Hepatocyte (in vitro differentiated cells and primary cell): ENCODE measurements around the genes CHID1 and TNNI2.

DNA sequence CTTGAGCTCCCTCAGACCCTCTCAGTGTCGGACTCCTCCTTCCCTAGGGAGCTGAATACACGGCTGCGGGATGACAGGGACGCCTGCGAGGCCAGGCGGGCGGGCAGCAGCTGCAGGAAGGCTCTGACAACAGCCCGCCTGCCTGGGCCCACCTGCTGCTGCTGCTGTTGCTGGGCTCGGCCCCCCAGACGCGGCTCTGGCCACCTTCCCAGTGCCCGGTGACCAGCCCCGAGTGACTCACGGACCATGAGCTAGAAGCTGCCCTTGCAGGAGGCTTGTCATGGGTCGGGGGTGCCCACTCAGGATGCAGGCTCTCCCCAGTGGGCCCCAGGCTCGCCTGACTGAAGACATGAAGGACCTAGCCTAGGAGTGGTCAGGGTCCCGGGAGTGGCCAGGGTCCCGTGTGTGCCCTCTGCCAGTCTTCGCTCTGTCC is 1.2 kb upstream of the CD151 start:
- RAMPAGE, long total RNA: no peak
- RRBS: no CpG with 5 or more reads among the region's 19 CpGs

GRCh38 chr11:849223-850119 is 6.8 kb downstream of the TSPAN4 start:
- RAMPAGE, long total RNA: no peak
- RRBS: 6% methylated on average over 72 of the region's 113 CpGs

DNA sequence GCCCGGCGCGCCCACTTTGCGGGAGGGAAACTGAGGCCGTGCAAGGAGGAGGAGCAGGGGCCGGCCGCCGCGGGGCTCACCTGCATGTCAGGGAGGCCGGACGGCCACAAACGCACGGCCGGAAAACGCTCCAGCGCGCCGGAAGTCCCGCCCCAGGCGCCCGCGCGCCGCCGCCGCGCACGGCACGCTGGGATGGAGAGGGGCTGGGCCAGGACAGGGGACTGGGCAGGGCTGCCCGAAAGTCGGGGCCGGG is at the start of gene CHID1:
CHID1 (minus strand) TSS at position 116 of the 253 bp plus-strand sequence.
- RAMPAGE, long total RNA: no peak
- RRBS: under 1% methylated on average over 20 of the region's 32 CpGs

DNA sequence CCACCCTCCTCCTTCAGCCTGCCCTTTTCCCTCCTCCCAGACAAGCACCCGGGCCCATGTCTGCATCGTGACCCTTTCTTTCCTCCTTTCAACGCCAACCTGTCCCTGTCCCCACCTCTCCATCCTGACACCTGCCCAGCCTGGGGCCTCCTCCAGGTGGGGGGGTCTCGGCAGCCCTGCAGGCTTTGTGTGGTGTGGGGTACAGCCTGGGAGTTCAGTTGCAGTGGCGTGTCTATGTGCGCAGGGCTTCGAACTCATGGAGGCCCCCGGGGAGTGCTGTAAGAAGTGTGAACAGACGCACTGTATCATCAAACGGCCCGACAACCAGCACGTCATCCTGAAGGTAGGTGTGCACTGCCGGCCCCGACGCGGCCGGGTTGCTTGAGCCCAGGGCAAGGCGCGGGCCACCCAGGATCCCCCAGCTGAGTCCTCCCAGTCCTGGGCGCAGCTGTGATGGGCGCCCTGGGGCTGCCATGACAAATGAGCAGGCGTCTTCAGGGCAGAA is 49.4 kb upstream of the MUC5AC start:
- RAMPAGE, long total RNA: no peak
- RRBS: 75% methylated on average over 4 of the region's 22 CpGs

DNA sequence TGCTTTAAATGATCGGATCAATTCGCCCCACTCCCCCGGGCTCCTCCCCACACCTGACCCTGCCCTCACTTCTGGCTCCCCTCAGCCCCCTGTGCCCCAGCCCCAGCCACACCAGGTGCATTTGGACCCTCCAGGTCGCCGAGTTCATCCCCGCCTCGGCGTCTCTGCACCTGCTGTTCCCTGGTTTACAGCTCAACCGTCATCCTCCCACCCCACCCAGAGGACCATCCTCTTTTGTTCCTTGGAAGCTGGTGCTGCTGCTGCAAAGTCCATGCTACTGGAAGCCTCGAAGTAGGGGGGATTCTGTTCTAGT is 4.6 kb upstream of the MUC5B start:
- RAMPAGE, long total RNA: no peak
- RRBS: no CpG with 5 or more reads among the region's 10 CpGs

- RAMPAGE, long total RNA: no peak
- RRBS: 81% methylated on average over 3 of the region's 19 CpGs
Measured at GRCh38 chr11:1233590-1234086, 10.8 kb downstream of the MUC5B start.

- RAMPAGE, long total RNA: no peak
- RRBS: 94% methylated on average over 12 of the region's 29 CpGs
Measured at GRCh38 chr11:1240671-1241285, 17.9 kb downstream of the MUC5B start.

DNA sequence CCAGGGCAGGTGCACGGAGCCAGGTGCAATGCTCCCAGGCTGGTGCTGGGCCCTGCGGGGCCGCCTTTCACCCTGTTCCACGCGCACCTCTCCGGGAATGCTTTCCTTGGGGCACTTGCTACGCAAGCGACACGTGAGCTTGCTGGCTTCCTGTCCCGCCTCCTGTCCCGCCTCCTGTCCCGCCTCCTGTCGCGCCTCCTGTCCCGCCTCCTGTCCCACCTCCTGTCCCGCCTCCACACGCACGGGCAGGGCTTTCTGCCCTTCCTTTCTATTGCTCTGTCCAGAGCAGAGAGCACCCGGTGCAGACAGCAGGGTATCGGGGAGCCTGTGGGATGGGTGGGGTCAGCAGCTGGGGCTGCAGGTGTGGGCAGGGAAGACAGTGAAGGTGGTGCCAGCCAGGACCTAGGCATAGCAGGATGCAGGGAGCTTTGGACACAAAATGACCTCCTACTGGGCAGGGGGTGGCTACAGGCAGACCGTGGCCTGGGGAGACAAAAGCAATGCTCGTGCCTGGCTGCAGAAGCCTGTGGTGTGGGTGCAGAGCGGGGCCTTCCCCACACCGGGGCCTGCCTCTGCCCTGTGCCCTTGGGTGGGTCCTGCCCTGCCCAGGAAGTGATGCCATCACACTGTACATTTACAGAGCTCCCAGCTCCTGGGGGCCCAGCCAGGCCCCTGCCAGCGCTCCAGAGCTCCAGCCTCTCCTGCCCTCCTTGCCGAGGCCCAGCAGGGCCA is 39.9 kb downstream of the MUC5B start:
- RAMPAGE, long total RNA: no peak
- RRBS: no CpG with 5 or more reads among the region's 26 CpGs

DNA sequence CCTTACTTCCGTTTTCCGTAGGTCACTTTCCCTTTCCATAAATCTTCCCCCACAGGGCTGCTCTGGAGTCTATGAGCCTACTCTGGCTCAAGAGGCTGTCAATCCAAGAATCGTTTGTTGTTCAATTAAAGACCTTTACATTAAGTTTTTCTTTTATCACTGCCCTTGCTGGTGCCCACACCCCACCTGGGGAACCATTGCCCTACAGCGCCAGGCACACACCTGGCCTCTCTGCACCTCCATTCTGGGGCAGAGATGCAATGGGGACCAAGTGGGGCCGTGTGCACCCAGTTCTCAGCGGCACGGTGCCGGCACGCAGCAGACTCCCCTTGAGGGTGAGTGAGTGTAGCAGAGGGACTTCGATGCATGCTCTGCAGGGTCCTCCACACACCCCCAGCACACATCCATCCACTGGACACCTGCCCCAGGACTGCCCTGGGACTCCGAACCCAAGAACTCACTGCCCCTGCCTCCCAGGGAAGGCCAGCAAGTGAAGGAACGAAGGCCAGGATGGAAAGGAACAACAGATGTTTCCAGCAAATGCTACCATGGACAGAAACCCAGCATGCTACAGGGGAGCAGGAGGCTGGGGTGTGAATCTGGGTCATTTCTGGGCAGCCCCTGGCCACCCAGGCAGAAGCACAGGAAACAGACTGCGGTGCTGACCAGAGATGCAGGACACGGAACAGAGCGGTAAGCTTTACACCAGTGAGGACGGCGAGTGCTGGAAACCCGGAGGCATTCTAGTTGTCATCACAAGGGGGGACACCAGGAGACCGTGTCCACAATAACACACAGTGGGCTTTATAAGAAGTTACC is 32.5 kb upstream of the MOB2 start:
- RAMPAGE, long total RNA: no peak
- RRBS: no CpG with 5 or more reads among the region's 19 CpGs

GRCh38 chr11:1553975-1555030 is 17.8 kb downstream of the DUSP8 start:
- RAMPAGE, long total RNA: no peak
- RRBS: 24% methylated on average over 10 of the region's 28 CpGs

- RAMPAGE, long total RNA: no peak
- RRBS: 73% methylated on average over 3 of the region's 19 CpGs
Measured at GRCh38 chr11:1555559-1556308, 16.3 kb downstream of the DUSP8 start.

- RAMPAGE, long total RNA: no peak
- RRBS: no CpG with 5 or more reads among the region's 19 CpGs
Measured at GRCh38 chr11:1563816-1564350, 8.2 kb downstream of the DUSP8 start.

GRCh38 chr11:1639114-1639608 is 9.6 kb downstream of the KRTAP5-5 start:
- RAMPAGE, long total RNA: no peak
- RRBS: 74% methylated on average over 5 of the region's 16 CpGs

DNA sequence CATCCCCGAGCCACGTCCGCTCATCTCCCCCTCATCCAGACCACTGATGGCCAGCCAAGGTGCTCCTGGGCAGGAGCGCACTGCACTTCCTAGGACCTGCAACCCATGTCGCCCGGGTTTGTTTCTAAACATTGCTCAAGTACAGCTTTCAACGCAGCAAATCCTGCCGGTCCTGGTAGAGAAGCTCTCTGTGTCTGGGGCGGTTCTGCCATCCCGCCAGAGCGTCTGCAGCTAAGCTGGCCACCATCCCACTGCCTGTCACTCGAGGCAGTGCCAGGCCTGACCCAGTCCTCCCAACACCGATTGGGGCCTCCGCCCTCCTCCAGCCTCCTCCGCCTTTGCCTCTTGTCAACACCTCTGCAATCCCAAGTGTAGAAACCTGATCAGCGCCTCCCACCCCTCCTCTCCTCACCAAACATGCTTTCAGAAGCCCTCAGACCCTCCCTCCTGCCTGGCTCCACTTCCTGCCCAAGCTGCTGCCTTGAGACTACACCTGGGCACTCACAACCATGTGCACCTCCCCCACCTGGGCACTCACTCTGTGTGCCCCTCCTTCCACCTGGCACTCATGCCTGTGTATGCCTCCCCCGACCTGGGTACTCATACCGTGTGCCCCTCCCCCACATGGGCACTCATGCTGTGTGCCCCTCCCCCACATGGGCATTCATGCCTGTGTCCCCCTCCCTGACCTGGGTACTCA is 5.3 kb upstream of the IFITM10 start:
- RAMPAGE, long total RNA: no peak
- RRBS: 100% methylated on average over 1 of the region's 18 CpGs

DNA sequence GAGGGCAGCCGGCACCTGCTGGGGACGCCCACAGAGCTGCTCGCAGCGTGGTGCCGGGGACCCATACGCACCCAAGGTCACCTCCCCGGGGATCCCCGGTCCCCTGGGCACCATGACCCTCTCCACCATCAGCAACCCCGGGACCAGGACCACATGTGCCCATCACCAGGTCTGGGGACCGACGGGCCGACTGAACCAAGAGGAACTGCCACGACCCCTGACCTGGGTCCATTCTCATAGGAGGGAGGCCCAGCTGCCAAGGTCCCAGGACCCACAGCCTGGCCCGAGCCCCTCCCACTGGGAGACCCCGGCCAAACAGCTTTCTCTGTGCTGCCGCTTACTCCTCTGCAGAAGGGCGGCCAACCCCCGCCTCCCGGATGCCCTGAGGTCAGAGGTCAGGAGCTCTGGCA is 6.4 kb upstream of the IFITM10 start:
- RAMPAGE, long total RNA: no peak
- RRBS: 66% methylated on average over 11 of the region's 19 CpGs

DNA sequence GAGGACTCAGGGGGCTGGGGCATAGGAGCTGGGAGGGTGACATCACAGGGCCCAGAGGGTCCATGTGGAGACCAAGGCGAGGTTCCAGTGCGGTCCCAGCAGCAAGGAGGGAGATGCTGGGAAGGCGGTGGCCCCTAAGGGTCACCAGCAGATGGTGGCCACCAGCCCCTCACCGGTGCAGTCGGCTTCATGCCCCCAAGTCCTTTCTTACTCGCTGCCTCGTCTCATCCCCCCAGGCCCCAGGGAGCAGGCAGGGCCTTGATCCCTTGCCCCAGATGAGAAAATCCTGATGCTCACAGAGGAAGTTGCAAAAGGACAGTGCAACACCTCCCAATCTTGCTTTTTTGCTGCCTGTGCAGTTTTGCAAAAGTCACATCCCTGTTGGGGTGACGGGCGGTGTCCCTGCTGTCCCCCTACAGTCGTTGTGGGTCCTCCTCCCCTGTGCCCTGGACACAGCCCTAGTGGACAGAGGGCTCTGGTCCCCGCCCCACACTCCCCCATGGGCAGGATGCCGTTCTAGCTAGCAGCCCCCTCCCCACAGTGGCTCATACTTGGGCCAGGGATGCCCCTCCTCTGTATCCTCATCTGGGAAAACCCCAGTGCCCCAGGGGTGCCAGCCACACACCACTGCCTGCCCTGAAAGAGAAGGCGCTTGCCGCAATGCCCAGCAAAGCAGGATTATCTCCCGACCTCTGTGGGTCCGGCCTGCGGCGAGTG is 18.3 kb upstream of the CTSD start:
- RAMPAGE, long total RNA: no peak
- RRBS: no CpG with 5 or more reads among the region's 18 CpGs

DNA sequence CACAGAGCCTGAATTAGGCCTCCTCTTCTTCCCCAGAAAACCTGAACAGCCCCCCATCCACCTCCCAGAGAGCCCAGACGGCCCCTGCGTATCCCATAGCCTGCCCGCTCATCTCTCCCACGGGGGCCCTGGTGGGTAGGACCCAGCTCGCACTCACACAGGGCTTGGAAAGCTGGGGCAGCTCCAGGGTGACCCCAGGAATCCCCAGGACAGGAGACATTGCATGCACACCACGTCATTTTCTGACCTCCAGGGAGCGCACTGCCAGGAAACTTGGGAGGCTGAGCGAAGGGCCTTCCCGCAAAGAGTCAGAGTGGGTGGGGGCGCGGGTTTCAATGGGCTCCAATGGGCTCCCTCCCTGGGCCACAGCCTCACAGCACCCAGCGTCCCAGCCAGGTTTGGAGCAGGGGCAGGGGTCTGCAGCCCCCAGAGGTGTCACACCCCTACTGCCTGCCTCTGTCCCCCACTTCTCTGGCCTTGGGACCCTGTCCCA is 8.2 kb upstream of the SYT8 start:
- RAMPAGE, long total RNA: no peak
- RRBS: no CpG with 5 or more reads among the region's 12 CpGs

DNA sequence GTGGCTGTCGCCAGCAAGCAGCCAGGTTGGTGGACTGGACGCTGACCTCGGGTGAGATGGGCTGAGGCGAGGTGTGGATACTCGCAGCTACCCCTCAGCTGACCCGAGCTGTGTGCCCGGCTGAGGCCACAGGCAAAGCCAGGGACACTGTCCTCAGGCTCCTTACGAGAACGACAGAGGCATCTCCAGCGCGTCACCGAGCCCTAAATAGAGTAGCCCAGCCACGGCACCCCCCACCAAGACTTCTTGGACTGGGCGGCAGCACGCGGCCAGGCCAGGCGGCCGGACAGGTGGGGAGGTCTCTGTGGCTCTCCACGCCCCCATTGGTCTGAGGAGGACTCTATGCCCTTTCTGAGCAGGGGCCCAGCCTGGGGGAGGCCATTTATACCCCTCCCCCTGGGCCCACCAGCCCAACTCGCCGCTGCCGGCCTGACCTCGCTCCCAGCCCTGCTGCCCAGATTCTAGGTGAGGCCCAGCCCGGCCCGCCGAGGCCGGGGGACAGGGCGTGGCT is at the start of gene TNNI2:
TNNI2 (plus strand) TSS at position 413 of the 511 bp plus-strand sequence.
- RAMPAGE, long total RNA: no peak
- RRBS: 88% methylated on average over 3 of the region's 28 CpGs

DNA sequence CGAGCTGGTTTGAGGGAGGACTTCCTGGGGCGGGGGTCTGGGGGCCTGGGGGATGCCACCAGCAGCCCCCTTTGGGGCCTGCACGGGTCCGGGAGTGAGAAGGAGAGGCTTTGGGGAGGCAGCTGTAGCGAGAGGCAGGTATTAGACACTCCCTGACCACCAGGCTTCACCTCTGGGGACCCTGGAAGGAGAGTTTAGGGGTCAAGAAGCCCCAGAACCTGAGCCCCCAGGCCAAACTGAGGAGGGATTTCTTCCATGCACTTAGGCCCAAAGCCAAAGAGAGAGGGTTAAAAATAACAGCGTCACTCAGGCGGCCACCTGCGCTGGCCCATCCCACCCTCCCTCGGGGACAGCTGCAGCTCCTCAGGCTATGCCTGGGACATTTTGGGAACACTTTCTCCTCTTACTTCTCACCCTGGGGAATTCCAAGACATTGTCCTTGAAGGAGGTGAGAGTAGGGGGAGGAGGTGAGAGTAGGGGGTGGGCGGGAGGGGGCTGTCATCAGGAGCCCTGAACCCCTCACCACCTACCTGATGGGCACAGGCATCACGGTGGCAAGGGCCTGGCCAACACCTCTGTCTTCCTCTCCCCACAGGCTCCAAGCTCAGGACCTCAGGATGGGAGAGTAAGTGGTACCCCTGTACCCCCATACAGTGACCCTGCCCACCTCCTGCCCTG is 438 bp downstream of the TNNI2 start:
- RAMPAGE, long total RNA: no peak
- RRBS: no CpG with 5 or more reads among the region's 11 CpGs

GRCh38 chr11:1845194-1846210 is 6.7 kb downstream of the TNNI2 start:
- RAMPAGE, long total RNA: no peak
- RRBS: 84% methylated on average over 3 of the region's 18 CpGs